Measurements from ENCODE around the gene PDZRN3.

DNA sequence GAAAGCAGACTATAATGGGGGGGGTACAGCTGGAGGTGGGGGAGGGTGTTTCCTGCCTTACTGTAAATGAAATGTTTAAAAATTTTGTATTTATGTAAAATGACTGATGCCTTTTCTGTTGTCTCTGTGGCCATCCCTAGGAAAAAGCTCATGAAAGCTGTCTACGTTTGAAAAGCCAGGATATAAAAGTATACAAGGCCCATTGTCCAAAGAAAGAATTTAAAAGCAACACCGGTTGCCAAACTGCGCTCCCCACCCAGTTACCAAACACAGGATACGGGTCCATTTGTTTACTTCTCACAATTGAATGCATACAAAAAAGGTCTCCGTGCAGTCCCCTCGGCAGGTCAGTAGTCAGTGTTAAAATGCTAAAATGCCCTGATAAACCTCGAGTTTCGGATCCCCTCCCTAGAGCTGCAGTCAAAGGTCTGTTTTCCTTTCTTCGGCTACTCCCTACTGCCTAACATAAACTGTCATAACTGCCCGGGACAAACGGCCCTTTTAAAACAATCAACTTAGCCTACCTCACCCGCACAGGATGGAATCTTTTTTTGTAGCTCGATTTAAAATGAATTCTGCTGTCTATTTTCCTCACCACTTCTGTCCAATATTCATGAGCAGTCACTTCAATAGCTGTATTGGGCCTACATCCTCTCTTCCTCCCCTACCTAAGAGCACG is 534.6 kb downstream of the FOXP1 start:
- RRBS: no CpG with 5 or more reads among the region's 14 CpGs

GRCh38 chr3:71089246-71089762 is 494.2 kb downstream of the FOXP1 start:
- RRBS: no CpG with 5 or more reads among the region's 2 CpGs

- RRBS: 100% methylated on average over 1 of the region's 7 CpGs
Measured at GRCh38 chr3:71299129-71299759, 284.3 kb downstream of the FOXP1 start.

GRCh38 chr3:71416703-71417451 is 166.7 kb downstream of the FOXP1 start:
- RRBS: 98% methylated on average over 4 of the region's 15 CpGs

DNA sequence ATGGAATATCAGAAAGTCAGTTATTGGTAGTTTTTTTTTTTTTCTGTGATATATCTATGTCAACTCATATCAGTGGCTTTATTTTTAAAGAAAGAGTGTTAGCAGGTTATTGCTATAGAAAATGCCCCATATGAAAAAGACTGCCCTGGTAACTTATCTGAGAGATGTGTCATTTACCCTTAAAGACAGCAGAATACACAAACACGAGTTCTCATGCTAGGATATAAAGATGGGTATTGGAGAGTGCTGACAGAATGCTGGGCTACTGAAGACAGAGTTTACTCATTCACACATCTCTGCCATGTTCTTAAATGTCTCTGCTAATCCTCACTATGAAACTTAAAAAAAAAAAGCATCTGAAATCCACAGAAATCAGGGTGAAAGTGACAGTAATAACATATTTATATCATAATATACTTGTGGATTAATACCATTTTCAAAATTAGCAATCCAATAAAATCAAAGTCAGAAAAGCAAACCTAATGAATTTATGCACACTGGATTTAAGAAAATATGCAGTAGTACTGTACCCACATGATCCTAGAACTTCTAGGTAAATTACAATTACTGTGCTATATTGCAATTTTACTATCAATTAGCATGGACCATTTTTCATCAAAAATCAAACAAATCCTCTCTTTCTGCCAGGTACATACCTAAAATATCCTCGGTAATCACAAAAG is 126.6 kb downstream of the FOXP1 start:
- RRBS: no CpG with 5 or more reads among the region's 2 CpGs

DNA sequence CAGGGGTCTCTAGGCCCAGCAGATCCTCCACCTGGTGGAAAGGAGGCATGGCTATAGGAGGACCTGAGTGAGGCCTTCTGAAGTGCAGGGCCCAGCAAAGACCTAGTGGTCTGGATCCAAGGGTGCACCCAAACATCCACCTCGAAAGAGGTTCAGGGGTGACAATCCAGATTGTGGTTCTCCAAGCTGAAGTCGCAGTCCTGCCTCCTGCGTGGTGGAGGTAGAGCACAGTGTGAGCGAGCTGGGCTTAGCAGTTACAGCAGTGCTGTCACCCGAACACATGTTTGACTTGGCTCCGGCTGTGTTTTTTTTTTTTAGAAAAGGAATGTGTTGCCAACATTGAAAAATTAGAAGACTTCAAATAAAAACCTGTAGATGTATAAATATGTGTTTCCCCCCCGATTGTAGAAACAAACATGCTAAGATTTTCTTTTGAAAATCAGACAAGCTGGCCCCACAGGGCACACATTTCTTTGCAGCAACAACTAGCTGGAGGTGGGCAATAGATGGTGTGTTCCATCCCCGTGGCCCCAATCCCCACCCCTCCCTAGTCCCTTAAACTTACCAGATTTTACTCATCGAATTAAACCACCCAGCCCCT is 530.8 kb downstream of the SHQ1 start:
- RRBS: no CpG with 5 or more reads among the region's 9 CpGs

DNA sequence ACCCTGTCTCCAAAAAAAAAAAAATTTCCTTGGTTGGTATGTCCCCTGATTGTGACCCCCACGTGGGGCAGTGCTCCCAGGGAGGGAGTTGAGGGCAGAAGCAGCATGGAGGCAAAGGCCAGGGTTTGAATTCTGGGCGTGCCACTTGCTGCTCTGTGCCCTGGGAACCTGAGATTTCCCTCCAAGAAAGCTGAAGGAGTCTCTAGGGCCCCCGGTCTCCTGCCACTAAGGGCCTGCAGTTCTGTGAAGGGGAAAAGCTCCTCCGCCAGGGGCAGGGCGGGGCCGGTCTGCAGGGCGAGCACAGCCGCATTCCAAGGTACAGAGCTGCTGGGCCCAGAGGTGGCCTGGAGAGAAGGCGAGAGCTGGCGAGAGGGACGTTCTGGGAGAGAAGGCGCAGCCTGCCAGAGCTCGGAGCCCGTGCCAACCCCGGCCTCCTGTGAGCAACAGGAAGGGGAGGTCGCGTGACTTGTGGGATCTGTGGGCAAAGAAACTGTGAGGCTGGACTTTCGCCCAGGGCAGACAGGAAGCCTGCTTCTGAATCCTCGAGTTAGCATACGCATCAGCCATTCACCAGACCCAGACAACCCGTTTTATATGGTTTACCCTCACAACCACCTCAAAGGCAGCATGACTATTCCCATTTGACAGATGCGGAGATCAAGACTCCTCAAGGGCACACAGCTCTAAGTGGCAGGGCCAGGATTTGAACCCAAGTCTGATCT is 500.4 kb downstream of the SHQ1 start:
- RRBS: 3% methylated on average over 4 of the region's 22 CpGs

- RRBS: no CpG with 5 or more reads among the region's 5 CpGs
Measured at GRCh38 chr3:72373357-72373630, 475.0 kb downstream of the SHQ1 start.

GRCh38 chr3:72549621-72550513 is 298.4 kb downstream of the SHQ1 start:
- RRBS: no CpG with 5 or more reads among the region's 15 CpGs

- RRBS: no CpG with 5 or more reads among the region's 5 CpGs
Measured at GRCh38 chr3:72750326-72750989, 97.8 kb downstream of the SHQ1 start.

GRCh38 chr3:72965855-72966166 is 30.8 kb upstream of the PPP4R2 start:
- RRBS: no CpG with 5 or more reads among the region's 3 CpGs

- RRBS: no CpG with 5 or more reads among the region's 3 CpGs
Measured at GRCh38 chr3:73448028-73448692, 176.6 kb downstream of the PDZRN3 start.

DNA sequence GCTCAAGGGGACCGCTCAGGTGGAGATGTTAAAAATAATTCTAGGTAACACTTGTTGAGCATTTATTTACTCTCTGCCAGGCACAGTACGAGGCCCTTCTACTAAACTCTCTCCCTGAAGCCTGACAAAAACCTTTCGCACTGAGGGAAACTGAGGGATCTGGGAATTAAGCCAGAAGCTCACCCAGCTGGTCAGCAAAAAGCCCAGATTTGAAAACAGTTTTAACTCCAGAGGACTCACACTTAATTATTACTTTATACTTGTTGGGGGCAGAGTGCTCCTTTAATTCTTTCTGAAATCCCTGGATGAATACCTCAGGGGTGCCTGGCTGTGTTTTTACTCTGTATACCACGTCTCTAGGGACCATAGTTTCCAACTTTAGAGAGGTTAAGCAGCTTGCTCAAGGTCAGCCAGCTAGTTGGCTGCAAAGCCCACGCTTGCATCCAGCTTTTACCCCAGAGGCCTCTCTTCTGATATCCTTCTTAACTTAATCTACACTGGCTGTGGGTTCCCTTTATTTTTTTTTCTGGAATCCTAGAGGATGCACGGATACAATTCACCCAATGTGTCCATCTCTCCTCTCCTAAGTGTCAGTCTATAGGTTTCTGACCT is 1.5 kb downstream of the PDZRN3 start:
- RRBS: no CpG with 5 or more reads among the region's 6 CpGs

- RRBS: 2% methylated on average over 5 of the region's 39 CpGs
Measured at GRCh38 chr3:73624854-73625337, at the start of gene PDZRN3. Gene PDZRN3, minus strand, starts transcription at chr3:73624941.

- RRBS: no CpG with 5 or more reads among the region's 7 CpGs
Measured at GRCh38 chr3:73766559-73767445, 142.1 kb upstream of the PDZRN3 start.

DNA sequence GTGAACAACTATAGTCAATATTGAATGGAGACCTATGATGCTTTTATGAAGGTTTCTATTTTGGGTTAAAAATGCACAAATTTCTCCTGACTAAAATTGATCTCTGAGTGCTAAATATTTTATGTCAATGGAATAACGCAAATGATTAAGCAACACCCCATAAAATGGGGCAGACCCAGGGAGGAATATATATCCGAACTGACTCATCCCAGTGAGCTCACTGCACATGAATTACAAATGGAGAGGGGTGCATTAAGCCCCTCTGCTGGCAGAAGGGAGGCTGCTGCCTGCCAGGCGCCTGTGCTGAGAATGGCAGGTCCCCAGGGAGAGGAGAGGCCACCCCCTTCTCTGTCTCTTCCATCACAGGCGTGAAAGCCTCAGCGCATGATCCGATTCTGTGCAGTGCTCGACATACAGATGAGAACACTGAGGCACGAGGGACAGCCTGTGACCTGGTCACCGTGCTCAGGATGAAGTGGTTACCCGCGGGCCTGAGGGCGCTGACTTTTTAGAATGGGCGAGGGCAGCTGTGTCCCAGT is 229.9 kb upstream of the FRG2C start:
- RRBS: no CpG with 5 or more reads among the region's 13 CpGs

DNA sequence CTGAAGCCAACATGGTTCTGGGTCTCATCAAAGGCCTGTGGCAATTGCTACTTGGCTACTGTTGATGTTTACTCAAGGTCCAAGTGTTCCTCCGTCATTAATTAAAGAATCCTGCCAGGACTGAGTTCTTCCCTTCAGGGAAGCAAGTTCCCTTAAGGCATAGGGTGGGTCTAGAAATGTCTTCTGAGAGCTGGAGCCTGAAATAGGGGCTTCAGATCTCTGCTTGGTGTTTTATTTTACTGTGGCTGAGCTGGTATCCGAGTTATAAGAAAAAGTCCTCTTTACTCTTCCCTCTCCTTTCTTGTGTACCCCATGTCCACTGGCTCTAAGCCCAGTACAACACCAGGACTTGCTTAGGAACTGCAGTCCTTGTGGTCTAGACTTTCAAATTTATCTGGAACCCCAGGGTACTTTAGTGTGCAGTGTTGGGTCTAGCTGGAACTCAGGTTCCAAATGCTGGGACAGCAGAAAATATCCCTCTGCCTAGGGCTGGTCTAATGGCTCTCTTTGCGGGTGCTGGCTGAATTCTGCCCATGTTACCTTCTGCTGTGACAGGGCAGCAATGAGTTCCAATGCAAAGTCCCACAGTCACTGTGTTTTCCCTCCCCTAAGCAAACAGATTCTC is 229.9 kb downstream of the GBE1 start:
- RRBS: no CpG with 5 or more reads among the region's 3 CpGs

GRCh38 chr3:81547679-81548153 is 213.7 kb downstream of the GBE1 start:
- RRBS: no CpG with 5 or more reads among the region's 2 CpGs

- RRBS: no CpG with 5 or more reads among the region's 6 CpGs
Measured at GRCh38 chr3:81723559-81724120, 37.8 kb downstream of the GBE1 start.

DNA sequence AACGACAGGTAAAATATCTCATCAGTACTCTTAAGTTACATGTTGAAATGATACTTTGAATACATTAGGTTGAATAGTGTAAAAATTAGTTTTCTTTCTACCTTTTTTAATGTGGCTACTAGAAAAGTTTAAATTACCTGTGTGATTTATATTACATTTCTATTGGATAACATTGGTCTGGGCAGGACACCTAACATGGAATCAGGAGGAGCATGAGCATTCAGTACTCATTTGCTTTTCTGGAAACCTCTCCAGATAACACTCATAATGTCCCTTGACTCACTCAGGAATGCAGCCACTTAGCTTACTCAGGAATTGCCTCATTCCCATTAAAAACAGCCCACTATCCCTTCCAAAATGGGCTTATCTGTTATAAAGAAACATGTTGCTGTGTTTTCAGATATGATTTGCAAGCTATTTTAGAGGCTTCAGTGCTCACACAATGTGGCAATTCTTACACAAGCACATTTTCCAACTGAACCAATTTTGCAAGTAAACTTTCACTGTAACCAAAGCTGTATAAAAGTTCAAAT is 17.1 kb downstream of the GBE1 start:
- RRBS: no CpG with 5 or more reads among the region's 1 CpG

All from retinal pigment epithelial cell (primary cell).